ENCODE results near the gene HOXA2.

DNA sequence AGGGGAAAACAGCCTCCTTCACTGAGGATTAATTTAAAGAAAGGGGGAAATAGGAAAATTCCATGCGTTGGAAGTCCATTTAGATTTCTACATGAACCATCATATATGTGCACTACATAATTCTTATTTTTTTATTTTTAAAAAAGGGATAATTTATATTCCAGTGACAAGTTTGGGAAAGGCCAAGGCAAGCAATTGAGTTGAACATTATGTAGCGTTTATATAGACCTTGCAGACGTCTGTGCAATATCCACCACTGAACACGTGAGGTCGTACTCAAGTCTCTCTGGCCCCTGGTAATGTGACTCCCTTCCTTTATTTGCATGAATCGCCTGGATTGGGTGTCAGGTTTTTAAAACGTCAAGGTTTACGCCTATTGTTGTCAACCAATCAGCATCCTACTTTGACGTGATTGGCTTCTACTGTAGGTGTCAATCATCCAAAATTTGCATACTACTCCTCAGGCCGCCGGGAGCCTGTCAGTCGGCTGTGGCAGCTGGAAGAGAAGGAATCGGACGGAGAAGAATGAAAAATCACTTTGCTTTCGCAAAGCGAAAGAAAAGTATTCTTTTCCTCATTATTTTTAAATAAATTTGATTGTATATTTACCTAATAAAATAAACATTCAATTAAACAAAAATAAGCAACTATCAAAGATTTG is 297.0 kb upstream of the NFE2L3 start:
- PRO-cap = bidirectional peak, plus-strand start at position 481 of the sequence, minus-strand start at position 270 of the sequence
CAGE:
- cytosol, long polyA plus RNA = no peak
- long polyA plus RNA = no peak
- nucleus, long polyA plus RNA = no peak

DNA sequence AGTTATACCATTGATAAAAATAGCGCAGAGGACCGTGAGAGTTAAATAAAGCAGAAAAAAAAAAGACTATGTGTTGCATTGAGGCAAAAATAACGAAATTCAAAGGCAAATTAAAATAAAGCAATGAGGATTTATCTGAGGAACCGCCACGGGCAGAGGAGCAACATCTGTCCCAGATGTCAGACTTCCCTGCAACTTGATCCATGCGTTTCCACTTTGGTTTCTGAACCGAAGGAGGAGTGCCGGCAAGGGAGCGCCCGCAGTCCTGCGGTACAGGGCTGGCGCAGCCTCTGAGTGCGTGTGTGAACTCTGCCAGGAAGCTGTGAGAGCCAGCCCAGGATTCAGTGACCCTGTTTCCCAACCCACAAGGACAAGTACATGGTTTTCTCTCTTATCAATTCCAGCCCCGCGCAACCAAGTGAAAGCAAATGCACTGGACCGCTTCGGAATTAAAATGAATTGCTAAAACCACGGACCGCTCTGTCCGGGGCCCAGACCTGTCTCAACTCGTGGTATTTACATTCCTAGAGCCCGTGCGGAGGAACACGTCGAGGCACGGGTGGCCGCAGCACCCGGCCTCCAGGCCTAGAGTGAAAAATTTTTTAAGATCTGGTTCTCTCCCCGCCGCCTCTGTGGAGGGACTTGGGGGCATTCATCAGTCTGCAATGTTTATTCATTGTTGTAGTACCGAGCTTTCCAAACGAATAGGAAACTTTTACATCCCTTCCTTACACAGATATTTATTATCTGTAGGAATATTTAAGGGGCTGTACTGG is 291.6 kb upstream of the NFE2L3 start:
- PRO-cap = no peak
CAGE:
- cytosol, long polyA plus RNA = no peak
- long polyA plus RNA = no peak
- nucleus, long polyA plus RNA = no peak

DNA sequence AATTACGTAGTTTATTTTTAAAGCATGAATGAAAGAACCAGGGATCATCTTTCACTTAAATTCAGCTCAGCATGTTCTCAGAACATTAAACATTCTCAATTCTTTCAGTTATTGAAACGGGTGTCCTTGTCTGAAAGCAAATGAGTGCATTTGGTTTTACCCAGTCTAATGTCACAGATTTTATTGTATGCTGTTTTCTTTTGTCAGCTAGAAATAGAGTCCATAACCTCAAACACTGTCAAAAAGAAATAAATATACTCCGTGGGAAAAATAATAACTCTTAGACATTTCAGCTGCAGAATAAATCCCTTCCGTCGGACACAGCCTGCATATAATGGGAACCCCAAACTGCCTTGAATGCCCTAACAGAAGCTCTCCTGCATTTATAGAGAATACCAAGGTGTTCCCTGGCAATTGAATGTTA is 237.9 kb upstream of the NFE2L3 start:
- PRO-cap = no peak
CAGE:
- cytosol, long polyA plus RNA = no peak
- long polyA plus RNA = no peak
- nucleus, long polyA plus RNA = no peak

GRCh38 chr7:26101302-26102266 is 50.4 kb upstream of the NFE2L3 start:
- PRO-cap = no peak
CAGE:
- cytosol, long polyA plus RNA = no peak
- long polyA plus RNA = no peak
- nucleus, long polyA plus RNA = no peak

- PRO-cap = no peak
CAGE:
- cytosol, long polyA plus RNA = no peak
- long polyA plus RNA = no peak
- nucleus, long polyA plus RNA = no peak
These were observed 19.8 kb downstream of the HNRNPA2B1 start for GRCh38 chr7:26180550-26181258.

DNA sequence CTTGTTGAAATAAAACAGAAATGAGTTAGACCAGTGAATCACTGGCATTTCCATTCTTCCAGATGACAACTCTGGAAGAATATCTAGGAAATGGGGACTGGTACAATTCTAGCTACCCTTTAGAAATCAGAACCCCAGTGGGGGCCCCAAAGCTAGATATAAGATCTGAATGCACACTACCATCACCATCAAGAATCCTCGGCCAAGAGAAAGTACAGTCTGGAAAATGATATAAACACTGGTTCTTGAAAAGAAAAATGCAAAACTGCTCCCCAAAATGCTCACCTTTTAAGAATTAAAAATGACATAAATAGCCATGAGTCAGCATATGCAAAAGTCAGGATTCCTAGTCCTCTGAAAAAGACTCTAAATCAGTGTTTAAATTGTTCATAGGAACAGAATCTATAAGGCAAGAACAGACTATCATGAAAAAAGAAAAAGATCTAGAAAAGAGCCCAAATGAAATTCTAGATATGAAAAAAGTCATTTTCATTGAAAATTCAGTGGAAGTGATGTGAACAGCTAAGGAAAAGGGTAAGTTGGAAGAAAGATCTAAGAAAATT is 19.1 kb downstream of the HNRNPA2B1 start:
- PRO-cap = no peak
CAGE:
- cytosol, long polyA plus RNA = no peak
- long polyA plus RNA = no peak
- nucleus, long polyA plus RNA = no peak

DNA sequence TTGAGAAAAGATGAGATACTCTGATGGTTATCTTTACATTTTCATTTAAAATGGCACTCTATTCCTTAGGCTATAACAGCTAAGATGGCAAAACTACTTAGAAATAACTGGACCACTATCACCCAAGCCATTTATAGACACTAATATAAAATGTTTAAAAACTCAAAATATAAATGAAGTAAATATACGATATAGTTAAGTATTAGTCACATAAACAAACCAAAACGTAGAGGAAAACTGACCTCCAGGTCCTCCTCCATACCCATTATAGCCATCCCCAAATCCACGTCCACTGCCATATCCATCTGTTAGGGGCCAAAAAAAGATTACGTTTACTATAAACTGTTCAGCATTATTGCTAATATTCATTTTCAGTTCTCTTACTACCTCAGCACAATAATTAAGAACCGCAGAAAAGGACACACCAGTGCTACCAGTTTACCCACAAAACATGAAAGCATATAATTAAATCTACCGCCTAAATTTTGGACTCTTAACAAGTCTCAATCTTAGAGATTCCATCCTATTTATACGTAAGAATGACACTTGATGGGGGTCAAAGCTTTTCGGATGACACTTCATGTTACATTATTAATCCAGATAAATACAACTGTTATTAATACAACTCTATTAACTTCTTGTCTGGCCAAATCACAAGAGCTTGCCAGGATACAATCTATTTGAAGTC is 4.8 kb downstream of the HNRNPA2B1 start:
- PRO-cap = no peak
CAGE:
- cytosol, long polyA plus RNA = no peak
- long polyA plus RNA = no peak
- nucleus, long polyA plus RNA = no peak

DNA sequence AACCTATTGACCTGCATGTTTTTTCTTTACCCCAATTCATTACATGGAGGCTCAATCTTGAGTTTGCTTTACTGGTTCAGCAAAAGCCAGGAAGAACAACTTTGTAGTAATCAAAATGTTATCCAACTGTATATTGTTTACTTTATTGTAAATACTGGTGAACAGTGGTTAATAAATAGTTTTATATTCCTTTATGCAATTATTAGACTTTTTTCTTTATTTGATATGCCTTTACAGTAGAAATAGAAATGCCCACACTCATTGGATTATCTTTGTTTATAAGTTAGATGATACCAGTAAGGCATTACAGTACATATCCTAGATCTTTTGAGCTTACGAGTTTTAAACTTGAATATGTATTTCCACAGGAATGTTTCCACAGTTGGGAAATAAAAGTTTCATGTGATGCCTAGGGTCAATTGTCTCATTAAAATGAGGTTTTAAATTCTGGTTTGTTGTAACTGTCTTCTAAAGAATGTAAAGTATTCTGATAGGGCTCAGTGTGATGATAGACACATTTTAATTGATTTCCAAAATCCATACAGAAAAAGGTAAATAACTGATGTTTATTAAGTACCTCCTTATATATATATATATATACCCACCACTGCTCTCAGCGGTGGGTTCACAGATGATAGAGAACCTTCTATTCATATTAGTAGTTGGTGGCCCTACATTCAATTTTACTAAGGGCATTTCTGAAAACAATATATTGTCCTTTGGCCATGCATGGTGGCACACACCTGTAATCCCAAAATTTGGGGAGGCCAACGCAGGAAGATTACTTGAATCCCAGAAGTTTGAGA is 11.8 kb downstream of the CBX3 start:
- PRO-cap = no peak
CAGE:
- cytosol, long polyA plus RNA = no peak
- long polyA plus RNA = no peak
- nucleus, long polyA plus RNA = no peak

GRCh38 chr7:26292793-26293440 is 1.3 kb downstream of the SNX10 start:
- PRO-cap = no peak
CAGE:
- cytosol, long polyA plus RNA = no peak
- long polyA plus RNA = no peak
- nucleus, long polyA plus RNA = no peak

GRCh38 chr7:26420707-26421122 is 129.1 kb downstream of the SNX10 start:
- PRO-cap = no peak
CAGE:
- cytosol, long polyA plus RNA = no peak
- long polyA plus RNA = no peak
- nucleus, long polyA plus RNA = no peak

DNA sequence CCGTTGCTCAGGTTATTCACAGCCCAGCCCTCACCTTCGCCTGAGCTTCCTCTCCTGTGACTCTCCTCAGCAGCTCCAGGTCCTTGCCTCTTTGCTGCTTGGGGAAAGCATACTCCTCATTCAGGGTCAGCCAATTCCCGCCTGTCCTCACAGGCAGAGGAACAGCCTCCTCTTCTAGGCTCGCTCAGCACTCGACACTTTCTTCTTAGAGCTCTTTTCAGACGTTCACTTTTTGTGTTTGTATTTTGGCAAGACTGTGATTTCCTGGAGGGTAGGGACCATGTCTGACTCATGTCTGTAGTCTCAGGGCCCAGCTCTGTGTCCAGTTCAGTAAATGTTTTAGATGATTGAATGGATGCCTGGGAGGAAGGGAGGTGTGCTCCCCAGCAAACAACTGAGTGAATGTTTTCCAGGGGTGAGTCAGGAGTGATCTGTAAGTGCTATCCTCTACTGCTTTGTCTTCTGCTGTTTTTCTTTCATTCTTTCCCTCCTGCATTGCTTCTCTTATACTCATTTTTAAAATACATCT is 158.1 kb downstream of the SNX10 start:
- PRO-cap = no peak
CAGE:
- cytosol, long polyA plus RNA = no peak
- long polyA plus RNA = no peak
- nucleus, long polyA plus RNA = no peak

DNA sequence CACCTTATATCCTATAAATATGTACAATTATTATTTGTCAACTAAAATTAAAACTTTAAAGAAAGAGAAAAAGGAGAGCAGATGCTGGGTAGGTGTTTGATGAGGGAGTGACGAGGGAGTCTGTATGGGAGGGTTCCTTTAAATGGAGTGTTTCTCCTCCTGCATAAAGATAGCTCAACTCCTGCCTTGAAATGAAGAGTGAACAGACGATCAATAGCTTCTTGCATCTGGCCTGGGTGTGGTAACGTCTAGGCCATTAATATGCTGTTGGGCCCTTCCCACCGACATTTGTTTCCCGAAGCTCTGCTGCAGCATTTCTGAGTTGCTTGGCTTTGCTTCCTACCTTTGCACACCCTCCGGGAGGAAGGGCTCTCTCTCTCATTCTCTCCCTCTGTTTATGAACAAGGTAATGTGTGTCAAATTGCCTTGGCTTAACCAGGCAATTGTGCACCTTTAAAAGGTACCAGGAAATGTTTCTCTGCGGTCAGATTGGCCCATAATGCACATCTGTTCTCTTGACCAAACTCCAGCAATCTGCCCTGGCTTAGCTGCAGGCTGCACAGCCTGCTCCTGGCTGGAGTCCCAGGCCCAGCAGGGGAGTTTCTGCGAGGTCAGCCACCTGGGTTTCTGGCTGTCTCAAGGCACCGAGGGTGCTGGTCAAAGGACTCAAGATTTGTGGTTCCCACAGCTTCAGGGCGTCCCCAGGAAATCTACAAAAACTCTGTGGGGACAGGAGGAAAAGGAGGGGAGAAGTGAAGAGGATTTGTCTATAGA is 223.7 kb downstream of the SNX10 start:
- PRO-cap = no peak
CAGE:
- cytosol, long polyA plus RNA = no peak
- long polyA plus RNA = no peak
- nucleus, long polyA plus RNA = no peak

GRCh38 chr7:27102576-27103301 is at the start of gene HOXA2:
Gene HOXA2 (minus strand): TSS chr7:27102683.
- PRO-cap = no peak
CAGE:
- cytosol, long polyA plus RNA = no peak
- long polyA plus RNA = no peak
- nucleus, long polyA plus RNA = no peak

- PRO-cap = no peak
CAGE:
- cytosol, long polyA plus RNA = no peak
- long polyA plus RNA = no peak
- nucleus, long polyA plus RNA = no peak
These were observed 523 bp downstream of the HOXA9 start for GRCh38 chr7:27164868-27165160.

- PRO-cap = no peak
CAGE:
- cytosol, long polyA plus RNA = no peak
- long polyA plus RNA = no peak
- nucleus, long polyA plus RNA = no peak
These were observed 507 bp upstream of the HOXA9 start for GRCh38 chr7:27165755-27166332.

GRCh38 chr7:27166333-27167003 is 1.1 kb upstream of the HOXA9 start:
- PRO-cap = no peak
CAGE:
- cytosol, long polyA plus RNA = no peak
- long polyA plus RNA = no peak
- nucleus, long polyA plus RNA = no peak

- PRO-cap = no peak
CAGE:
- cytosol, long polyA plus RNA = no peak
- long polyA plus RNA = no peak
- nucleus, long polyA plus RNA = no peak
These were observed 2.8 kb upstream of the HOXA9 start for GRCh38 chr7:27167955-27168782.

DNA sequence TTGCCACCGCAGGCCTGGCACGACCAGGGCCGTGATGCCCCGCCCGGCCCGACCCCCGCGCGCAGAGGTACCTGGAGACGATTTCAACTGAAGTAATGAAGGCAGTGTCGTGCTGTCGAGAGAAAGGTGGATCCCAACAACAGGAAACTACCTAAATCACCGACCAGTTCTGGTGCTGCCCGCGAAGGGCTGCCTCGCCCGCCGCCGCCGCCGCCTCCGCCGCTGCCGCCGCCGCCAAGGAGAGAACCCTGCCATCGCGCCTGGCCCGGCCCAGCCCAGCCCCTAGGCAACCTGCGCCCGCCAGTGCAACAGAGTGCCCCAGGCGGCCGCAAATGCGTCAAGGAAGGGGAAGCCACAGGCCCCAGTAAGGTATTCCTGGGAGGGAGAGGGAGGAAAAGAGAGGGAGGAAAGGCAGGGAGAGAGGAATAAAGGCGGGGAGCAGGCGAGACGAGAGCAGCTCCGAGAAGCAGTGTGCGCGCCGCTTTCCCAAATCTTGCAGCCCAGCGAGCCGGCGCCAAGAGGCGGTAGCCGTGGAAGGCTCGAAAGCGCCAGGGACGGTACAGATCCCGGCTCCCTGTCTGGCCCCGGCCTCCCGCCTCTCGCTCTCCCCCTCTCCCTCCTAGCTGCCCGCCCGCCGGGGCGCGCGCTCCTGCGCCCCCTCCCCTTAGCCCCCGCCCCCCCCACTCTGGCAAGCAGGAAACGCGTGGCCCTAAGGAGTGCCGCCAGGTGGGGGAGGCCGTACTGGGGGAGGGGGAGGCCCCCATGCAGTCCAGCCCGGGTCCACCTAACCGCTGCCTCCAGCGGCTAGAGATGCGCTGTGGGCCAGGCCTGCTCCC is 4.3 kb upstream of the HOXA9 start:
- PRO-cap = no peak
CAGE:
- cytosol, long polyA plus RNA = no peak
- long polyA plus RNA = no peak
- nucleus, long polyA plus RNA = no peak

GRCh38 chr7:27182196-27183035 is 2.6 kb downstream of the HOXA11 start:
- PRO-cap = no peak
CAGE:
- cytosol, long polyA plus RNA = no peak
- long polyA plus RNA = no peak
- nucleus, long polyA plus RNA = no peak

- PRO-cap = no peak
CAGE:
- cytosol, long polyA plus RNA = no peak
- long polyA plus RNA = no peak
- nucleus, long polyA plus RNA = no peak
These were observed 1.6 kb upstream of the HOXA11 start for GRCh38 chr7:27186556-27187054.